ReNcell CX (cell line): Measurements from ENCODE around the genes ADAM22, STEAP1, STEAP2, PTTG1IP2, ERVW-1 and FAM133B.

GRCh38 chr7:87876815-87876920, 375 bp downstream of the DBF4 start:
- PRO-cap, result bidirectional peak, plus-strand start at chr7:87876846, minus-strand start at chr7:87876756

- PRO-cap, result bidirectional peak, plus-strand start at chr7:87934003, minus-strand start at chr7:87933995; bidirectional peak, plus-strand start at chr7:87934327, minus-strand start at chr7:87934185; unidirectional peak, minus-strand start at chr7:87934522
Observed at GRCh38 chr7:87933902-87934629, at the start of gene ADAM22. Gene ADAM22 (plus strand): TSS chr7:87934251.

DNA sequence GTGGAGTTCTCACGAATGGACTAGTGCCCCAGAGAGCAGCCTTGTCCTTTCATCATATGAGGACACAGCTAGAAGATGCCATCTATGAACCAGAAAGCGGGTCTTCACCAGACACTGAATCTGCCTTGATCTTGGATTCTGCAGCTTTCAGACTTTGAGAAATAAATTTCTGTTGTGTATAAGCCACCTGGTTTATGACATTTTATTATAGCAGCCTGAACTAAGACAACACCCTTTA, 9.3 kb upstream of the SRI start:
- PRO-cap, result no peak

- PRO-cap, result no peak
Observed at GRCh38 chr7:88291729-88292381, 14.8 kb downstream of the STEAP4 start.

GRCh38 chr7:90154036-90155060, at the start of gene STEAP1:
Gene STEAP1 (plus strand): TSS chr7:90154469.
- PRO-cap, result no peak

DNA sequence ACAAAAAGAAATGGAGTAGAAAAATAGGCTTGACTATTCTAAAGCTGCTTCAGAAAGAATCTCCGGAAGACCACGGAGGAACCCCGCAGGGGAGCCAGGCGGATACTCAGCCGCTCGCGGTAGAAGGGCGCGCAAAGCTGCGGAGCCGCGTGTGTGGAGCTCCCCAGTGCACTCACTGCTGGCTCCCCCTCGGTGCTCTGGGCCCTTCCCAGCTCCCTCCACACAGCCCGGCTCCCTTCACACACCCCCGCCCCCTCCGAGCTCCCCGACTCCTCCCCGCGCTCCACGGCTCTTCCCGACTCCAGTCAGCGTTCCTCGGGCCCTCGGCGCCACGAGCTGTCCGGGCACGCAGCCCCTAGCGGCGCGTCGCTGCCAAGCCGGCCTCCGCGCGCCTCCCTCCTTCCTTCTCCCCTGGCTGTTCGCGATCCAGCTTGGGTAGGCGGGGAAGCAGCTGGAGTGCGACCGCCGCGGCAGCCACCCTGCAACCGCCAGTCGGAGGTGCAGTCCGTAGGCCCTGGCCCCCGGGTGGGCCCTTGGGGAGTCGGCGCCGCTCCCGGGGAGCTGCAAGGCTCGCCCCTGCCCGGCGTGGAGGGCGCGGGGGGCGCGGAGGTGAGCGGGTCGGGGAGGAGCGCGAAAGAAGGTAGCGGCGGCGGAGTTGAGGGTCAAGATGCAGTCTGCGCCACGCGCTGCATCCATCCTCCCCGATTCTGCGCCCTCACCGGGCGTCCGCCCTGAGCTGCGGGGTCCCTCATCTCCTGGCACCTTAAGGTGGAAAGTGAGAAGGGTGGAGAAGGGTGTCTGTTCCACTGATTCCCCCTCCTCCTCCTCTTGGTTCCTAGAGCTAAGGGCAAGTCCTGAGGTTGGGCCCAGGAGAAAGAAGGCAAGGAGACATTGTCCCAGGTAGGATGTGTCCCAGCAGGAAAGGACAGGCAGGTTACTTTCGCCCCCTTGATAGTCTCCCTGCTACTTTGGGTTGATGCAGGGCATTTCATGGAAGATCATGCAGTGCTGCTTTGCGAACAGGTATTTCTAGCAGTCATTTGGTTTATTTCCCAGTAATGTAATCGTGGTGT, at the start of gene STEAP2:
Gene STEAP2, plus strand, starts transcription at position 304 of the 1,073 bp plus-strand sequence.
- PRO-cap, result no peak

DNA sequence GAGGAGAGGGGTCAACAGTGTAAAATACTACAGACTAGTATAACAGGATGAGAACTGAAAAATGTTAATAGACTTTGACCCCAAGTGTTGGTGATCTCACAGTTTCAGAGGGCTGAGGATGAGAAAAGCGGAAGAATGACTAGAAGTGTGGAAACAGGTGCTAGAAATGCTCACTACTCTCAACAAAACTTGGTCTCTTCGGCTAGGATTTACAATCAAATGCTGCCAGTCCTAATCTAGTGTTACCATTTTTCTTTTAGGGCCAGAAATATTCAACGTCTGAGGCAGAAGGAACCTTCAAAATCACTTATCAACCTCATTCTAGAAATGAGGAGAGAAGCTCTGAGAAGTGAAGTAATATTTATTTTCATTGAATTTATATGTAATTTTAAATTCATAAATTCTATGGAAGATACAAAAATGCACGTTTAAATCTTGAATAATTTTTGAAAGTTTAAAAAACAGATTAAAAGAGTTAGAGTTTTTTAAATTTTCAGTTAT, 2.0 kb upstream of the CFAP69 start:
- PRO-cap, result no peak

DNA sequence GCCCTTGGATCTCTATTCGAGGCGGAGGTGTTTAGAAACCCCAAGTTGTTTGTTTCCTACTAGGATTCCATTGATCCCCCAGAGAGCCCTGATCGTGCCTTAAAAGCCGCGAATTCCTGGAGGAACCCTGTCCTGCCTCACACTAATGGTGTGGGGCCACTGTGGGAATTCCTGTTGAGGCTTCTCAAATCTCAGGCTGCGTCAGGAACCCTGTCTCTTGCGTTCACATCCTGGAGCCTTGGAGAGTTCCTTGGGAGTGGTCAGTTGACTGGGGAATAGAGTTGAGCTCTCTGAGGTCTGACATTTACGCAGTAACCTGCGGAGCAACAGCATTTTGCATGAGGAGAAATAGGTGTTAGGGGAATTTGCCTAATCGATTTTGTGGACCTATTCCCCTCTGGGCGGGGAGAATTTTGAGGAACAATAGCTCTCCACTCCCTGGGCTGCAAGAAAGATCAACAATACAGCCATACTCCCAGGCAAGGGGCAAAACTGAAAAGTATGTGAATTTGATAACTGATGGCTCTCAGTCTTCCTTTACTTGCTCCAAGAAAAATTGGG, 1.3 kb downstream of the CFAP69 start:
- PRO-cap, result no peak

- PRO-cap, result no peak
Observed at GRCh38 chr7:90469326-90469776, at the start of gene PTTG1IP2. Gene PTTG1IP2 (plus strand): TSS chr7:90469639.

DNA sequence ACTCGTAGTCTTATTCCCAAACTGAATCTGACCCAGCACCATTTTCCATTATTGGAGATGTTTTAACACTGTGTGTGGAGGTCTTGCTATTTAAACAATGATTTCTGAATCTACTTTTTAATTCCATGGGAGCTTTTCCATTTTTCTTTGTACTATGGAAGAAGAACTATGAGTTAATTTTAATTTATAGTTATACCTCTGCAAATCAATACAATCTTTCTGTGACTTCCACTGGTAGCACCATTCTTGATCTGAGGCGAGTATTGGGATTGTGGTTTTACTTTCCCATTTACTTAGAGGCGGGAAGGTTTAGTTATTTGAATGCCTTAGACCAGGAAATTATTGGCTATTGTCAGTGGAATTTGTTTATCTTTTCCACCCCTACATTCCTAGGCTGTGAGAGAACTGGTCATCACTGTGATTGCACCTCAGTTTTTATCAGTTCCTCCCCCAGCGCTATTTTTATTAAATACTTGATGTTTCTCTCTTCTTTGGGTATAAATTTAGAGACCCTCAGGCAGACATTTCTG, 29.8 kb downstream of the CDK14 start:
- PRO-cap, result no peak

- PRO-cap, result no peak
Observed at GRCh38 chr7:90710234-90710874, 114.2 kb downstream of the CDK14 start.

- PRO-cap, result no peak
Observed at GRCh38 chr7:90777101-90777580, 181.0 kb downstream of the CDK14 start.

DNA sequence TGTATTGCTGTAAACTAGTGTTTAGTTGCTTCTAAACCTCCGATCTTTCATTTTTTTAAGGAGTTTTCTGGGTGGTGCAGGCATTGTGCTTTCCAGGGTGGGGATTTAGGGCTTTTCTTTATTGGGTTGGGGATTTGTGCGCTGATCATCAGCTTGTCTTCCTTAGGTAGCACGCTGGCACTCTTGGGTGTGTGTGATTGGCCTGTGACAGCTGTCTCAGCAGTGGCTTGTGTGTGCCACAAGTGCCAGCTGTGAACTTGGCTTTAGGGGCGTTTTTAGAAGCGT, 700 bp downstream of the AKAP9 start:
- PRO-cap, result no peak

DNA sequence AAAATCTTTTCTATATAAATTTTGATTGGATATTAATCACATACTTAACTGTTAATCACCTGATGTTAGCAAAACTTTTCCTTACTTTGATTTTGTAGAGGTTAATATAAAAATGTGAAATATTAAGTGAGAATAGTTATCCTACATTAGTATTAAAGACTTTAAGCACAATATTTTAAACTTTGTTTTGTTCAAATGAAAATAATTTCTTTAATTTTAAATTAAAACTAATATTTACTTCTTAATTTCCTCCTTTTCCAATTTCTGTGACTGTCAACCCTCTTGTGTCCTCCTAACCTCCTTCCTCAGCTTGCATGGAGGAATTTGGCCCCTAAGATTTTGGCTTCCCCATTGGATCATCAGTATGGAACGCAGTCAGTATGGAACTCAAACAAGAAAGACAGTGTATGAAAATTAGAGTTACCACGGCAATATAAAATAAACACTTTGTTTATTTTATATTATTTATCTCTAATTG, 91.3 kb downstream of the CYP51A1 start:
- PRO-cap, result no peak

DNA sequence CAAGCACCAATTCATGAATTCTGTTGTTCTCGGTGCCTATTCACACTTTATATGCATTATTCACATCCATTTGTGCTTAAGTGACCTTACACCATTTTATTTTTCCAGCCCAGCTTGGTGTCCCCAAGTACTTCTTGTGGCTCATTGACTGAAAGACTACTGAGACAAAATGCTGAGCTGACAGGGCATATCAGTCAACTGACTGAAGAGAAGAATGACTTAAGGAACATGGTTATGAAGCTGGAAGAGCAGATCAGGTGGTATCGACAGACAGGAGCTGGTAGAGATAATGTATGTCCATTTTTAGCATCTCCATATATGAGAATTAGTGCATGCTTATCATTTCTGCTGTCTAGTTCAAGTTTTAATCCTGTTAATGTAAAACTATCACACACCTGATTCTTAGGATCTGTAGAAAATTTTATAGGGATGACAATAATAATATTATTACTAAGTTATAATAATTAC, 34.7 kb downstream of the CYP51A1 start:
- PRO-cap, result no peak

GRCh38 chr7:92477893-92478180, at the start of gene ERVW-1:
Gene ERVW-1 (minus strand): TSS chr7:92477946.
- PRO-cap, result no peak

DNA sequence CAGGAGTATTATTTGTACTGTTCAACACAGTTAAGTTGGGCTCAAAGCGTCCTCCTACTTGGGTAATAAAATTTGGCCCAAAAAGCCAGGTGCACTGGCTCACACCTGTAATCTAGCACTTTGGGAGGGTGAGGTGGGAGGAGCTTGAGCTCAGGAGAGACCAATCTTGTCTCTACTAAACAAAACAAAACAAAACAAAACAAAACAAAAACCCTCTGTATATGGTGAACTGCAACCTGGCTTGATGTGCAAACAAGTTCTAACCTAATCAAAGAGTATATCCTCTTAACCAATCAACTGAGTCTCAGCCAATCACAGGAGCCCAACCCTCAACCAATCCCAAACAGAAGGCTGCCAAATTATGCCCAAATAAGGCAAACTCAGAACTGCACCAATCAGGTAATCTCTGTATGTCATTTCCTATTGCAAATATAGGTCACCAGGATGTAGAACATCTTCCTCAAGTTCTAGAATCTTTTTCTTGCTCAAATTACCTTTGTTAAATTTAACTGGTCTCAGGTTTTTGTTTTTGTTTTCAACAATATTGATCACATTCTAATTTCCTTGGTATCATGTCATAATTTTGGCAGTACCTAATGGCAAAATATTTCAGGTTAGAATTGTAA, 5.3 kb downstream of the FAM133B start:
- PRO-cap, result no peak

GRCh38 chr7:92586510-92586724, 3.8 kb downstream of the FAM133B start:
- PRO-cap, result no peak

GRCh38 chr7:92589593-92590631, at the start of gene FAM133B:
Gene FAM133B (minus strand): TSS chr7:92590390.
- PRO-cap, result bidirectional peak, plus-strand start at chr7:92590125, minus-strand start at chr7:92589805; bidirectional peak, plus-strand start at chr7:92590489, minus-strand start at chr7:92590339

DNA sequence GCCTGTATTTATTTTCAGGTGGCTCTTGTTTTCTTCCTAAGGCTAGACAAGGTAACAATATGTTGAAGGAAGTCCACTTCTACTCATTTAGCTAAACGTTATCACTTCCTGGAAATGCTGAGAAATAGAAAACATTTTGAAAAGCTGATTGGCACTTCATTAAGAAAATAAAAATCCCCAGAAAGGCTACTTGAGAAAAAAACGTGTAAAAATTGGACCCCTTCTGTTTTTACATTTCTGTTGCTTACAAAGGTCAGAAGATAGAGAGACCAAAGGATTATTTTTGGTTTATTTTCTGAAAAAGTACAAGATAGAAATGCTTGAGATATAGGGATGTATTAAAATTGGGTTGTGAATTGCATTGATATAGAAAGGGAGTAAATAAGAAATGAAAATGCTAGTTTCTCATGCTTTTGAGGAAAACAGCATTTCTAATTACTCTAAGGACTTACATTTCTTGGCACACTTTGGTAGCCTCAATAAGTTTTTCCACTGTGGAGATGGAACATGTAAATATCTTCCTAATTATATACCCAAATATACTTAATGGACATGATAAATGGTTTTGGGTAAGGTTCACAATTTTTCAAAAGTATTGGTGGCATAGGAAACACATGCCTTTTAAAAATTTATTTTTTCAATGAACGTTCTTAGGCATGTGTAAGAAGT, 20.2 kb upstream of the FAM133B start:
- PRO-cap, result no peak